Metastatic Breast Carcinoma in the Brain (tissue), 10 donors: Measurements from ENCODE around the genes RIPOR1 and PSMB10.

GRCh38 chr16:67527807-67528184 is 833 bp upstream of the RIPOR1 start:
- PRO-cap, 10 experiments = peak in 8 of 10 experiments; most common plus-strand start chr16:67527981 (in 8)

GRCh38 chr16:67528185-67529334 is at the start of gene RIPOR1:
Gene RIPOR1 (plus strand): TSS chr16:67528829.
- PRO-cap, 10 experiments = peak in 9 of 10 experiments; most common plus-strand start chr16:67528809 (in 4); most common minus-strand start chr16:67528700 (in 4)

- PRO-cap, 10 experiments = no peak in any of the 10 experiments
These were observed 2.5 kb downstream of the RIPOR1 start for GRCh38 chr16:67530989-67531751.

- PRO-cap, 10 experiments = no peak in any of the 10 experiments
These were observed 9.9 kb downstream of the RIPOR1 start for GRCh38 chr16:67538420-67539021.

GRCh38 chr16:67562915-67563533 is 698 bp downstream of the CTCF start:
- PRO-cap, 10 experiments = peak in 10 of 10 experiments; most common plus-strand start chr16:67563347 (in 7); most common minus-strand start chr16:67563387 (in 10)

- PRO-cap, 10 experiments = peak in 1 of 10 experiments; most common minus-strand start chr16:67648818 (in 1)
These were observed 3.6 kb downstream of the CARMIL2 start for GRCh38 chr16:67648640-67648914.

- PRO-cap, 10 experiments = no peak in any of the 10 experiments
These were observed 10.8 kb upstream of the GFOD2 start for GRCh38 chr16:67729790-67730345.

- PRO-cap, 10 experiments = peak in 10 of 10 experiments; most common plus-strand start chr16:67833983 (in 6); most common minus-strand start chr16:67833881 (in 10)
These were observed 8.4 kb upstream of the THAP11 start for GRCh38 chr16:67833732-67834082.

DNA sequence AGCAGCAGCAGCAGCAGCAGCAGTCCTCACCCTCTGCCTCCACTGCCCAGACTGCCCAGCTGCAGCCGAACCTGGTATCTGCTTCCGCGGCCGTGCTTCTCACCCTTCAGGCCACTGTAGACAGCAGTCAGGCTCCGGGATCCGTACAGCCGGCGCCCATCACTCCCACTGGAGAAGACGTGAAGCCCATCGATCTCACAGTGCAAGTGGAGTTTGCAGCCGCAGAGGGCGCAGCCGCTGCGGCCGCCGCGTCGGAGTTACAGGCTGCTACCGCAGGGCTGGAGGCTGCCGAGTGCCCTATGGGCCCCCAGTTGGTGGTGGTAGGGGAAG is 773 bp downstream of the THAP11 start:
- PRO-cap, 10 experiments = peak in 7 of 10 experiments; most common plus-strand start position 198 of the sequence (in 2); most common minus-strand start position 170 of the sequence (in 5)

DNA sequence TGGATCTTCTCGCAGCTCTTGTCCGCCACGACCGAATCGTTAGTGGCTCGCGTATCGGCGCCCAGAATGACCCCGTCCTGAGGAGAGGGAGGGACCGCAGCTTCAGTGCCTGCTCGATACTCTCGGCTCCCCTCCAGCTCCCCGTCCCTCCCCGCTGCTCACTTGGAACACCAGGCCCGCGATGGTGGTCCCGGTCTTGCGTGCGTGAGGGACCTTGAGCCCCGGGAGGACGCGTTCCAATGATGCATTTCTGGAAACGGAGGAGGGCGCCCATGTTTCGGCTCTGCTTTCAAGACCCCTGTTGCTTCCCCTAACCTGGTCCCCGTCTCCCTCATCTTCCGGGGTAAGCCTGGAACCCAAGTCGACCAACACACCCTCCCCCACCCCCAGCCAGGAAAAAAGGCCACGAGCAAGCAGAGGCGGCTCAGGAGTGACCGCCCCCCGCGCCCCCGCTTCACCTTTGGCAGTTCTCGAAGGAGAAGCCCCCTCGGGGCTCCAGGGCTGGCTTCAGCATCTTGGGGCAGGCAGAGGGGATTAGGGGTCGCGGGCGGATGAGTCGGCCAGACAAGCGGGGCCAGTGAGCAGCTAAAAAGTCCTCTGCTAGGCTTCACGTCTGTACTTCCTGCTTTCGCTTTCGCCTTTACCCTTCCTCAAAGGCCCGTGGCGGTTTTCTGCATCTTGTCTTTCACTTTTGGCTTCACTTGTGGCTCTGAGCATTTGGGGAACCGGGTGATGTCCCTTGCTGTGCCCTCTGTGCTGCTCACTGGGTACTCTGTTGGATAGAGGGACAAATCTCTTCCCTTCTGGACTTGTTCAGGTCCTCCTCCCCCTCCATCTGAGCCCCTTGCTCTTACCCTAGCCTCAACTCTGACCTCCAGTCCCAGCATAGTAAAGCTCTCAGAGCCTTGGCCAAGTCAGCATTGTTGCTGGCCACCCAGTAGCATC is at the start of gene PSMB10:
Gene PSMB10 (minus strand): TSS at position 615 of the 945 bp plus-strand sequence.
- PRO-cap, 10 experiments = peak in 10 of 10 experiments; most common plus-strand start position 242 of the sequence (in 2); most common minus-strand start position 615 of the sequence (in 10)

- PRO-cap, 10 experiments = no peak in any of the 10 experiments
These were observed 8.0 kb upstream of the LCAT start for GRCh38 chr16:67951689-67952503.

- PRO-cap, 10 experiments = no peak in any of the 10 experiments
These were observed 1.6 kb downstream of the SLC12A4 start for GRCh38 chr16:67966738-67967298.

DNA sequence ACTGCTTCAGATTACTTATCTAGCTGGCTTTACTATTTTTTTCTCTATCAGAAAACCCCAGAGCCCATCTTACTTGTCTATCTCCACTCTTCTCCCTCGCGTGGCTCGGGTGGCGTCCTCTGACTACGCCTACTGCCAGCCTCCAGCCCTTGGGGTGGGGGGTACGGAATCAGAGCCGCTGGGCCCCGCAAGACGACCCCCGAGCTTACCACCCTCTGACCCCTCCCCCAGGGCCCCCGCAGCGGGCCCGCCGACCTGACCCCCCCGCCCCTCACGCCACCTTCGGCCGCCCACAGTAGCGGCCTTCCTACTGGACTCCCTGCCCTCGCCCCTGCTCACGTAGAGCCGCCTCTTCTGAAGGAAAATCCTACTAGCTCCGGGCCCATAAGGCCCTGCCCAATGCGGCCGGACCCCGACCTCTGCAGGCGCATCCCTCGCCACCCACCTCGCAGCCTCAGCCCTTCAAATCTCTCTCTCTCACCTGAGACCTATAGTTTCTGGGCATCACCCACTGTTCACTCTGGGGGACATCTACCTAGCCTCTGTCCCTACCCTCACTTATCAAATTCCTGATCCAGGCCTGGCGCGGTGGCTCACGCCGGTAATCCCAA is 1.1 kb upstream of the SLC12A4 start:
- PRO-cap, 10 experiments = no peak in any of the 10 experiments

GRCh38 chr16:68091516-68092125 is 6.5 kb downstream of the NFATC3 start:
- PRO-cap, 10 experiments = peak in 1 of 10 experiments; most common plus-strand start chr16:68091910 (in 1)

- PRO-cap, 10 experiments = no peak in any of the 10 experiments
These were observed 3.6 kb downstream of the ESRP2 start for GRCh38 chr16:68232220-68232897.

- PRO-cap, 10 experiments = peak in 6 of 10 experiments; most common plus-strand start chr16:68236772 (in 6)
These were observed 500 bp upstream of the ESRP2 start for GRCh38 chr16:68236423-68236830.

- PRO-cap, 10 experiments = peak in 6 of 10 experiments; most common plus-strand start chr16:68240147 (in 2); most common minus-strand start chr16:68240097 (in 6)
These were observed 3.9 kb upstream of the ESRP2 start for GRCh38 chr16:68239694-68240425.

- PRO-cap, 10 experiments = no peak in any of the 10 experiments
These were observed 7.3 kb downstream of the PLA2G15 start for GRCh38 chr16:68252424-68252900.

DNA sequence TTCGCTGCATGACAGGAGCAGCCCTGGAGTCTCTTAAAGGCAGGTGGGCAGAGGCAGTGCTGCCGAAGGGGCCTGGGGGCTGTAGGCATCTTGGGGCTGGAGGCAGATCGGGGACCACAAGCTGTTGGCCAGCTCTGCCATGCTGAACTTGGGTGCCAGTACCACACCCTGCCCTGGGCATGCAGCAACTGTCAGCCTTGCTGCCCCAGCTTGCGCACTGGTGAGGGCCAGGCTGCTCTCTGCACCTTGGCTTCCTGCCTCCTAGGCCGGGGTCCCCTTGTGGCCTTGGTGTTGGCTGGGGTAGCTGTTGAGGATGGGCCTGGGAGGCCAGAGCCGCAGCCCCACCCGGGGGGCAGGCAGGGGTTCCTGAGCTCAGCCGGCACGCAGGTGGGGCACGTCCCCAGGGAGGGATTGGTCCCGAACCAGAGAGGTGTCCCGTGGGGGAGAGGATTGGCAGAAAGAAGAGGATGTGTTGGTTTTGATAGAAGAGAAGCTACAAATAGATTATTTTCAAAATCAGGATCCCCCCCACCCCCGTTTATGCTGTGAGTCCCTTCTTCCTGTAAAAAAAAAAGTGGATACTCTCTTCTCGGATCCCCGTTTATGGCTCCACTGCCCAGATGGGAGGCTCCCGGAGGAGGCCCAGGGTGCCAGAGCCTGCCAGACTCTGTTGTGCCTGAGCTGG is 49.1 kb downstream of the PRMT7 start:
- PRO-cap, 10 experiments = no peak in any of the 10 experiments

DNA sequence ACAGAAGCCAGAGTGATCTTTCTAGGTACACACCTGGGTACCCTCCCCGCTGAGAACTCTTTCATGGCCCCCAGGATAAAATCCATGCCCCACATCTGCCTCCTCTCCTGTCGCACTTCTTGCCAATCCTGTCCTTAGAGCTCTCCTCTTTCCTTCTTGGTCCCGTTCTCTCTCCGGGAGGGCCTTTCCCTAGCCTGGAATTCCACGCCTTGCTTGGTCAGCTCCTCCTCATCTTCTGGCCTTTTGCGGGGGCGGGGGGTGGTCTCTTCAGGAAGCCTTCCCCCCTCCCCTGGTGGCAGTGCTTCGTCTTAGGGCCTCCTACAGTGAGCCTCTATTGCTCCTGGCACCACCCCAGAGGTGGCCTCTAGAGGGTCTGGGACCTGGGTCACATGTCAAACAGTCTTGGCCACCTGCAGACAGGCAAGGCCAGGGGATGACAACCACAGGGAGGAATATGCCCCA is 50.8 kb downstream of the SMPD3 start:
- PRO-cap, 10 experiments = no peak in any of the 10 experiments